Retinal pigment epithelial cell (primary cell): ENCODE measurements around the genes SLC5A6, UCN, NRBP1 and FNDC4.

- RRBS, result 1% methylated on average over 16 of the region's 50 CpGs
Observed at GRCh38 chr2:27212164-27212663, at the start of gene SLC5A6. Gene SLC5A6 (minus strand): TSS chr2:27212268.

DNA sequence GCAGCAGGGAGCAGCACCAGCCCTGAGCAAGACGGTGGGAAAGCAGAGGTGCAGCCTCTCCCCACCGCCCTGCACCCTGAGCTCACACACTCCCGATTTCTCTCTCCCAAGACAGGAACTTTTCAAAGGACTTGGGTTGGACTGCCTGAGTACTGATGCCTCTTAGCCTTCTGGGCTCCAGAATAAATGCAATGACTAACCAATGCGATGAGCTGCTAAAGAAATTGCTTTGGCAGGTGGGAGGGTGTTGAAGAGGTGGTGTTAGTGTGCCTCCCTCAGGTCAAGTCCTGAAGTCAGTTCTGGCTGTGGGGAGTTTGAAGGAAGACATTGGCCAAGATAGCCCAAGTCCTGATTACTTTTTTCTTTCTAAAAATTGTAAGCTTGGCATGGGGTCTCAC, 9.7 kb downstream of the TRIM54 start:
- RRBS, result no CpG with 5 or more reads among the region's 4 CpGs

DNA sequence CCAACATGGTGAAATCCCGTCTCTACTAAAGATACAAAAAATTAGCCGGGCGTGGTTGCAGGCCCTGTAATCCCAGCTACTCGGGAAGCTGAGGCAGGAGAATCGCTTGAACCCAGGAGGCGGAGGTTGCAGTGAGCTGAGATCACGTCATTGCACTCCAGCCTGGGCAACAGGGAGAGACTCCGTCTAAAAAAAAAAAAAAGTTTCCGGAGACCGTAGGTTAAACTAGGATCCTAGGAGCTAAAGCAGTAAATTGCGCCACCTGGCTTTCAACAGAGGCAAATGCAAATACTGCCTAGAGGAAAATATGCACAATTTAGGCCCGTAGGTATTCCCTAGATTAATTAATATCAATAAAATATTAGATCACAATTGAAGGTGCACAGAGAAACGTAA, 4.9 kb downstream of the UCN start:
- RRBS, result no CpG with 5 or more reads among the region's 13 CpGs

GRCh38 chr2:27305898-27306316, 2.3 kb downstream of the UCN start:
- RRBS, result no CpG with 5 or more reads among the region's 14 CpGs

GRCh38 chr2:27307976-27308762, at the start of gene UCN:
Gene UCN (minus strand): TSS chr2:27308445.
- RRBS, result 16% methylated on average over 19 of the region's 51 CpGs

- RRBS, result 95% methylated on average over 3 of the region's 4 CpGs
Observed at GRCh38 chr2:27335328-27335860, 12.5 kb upstream of the MPV17 start.

DNA sequence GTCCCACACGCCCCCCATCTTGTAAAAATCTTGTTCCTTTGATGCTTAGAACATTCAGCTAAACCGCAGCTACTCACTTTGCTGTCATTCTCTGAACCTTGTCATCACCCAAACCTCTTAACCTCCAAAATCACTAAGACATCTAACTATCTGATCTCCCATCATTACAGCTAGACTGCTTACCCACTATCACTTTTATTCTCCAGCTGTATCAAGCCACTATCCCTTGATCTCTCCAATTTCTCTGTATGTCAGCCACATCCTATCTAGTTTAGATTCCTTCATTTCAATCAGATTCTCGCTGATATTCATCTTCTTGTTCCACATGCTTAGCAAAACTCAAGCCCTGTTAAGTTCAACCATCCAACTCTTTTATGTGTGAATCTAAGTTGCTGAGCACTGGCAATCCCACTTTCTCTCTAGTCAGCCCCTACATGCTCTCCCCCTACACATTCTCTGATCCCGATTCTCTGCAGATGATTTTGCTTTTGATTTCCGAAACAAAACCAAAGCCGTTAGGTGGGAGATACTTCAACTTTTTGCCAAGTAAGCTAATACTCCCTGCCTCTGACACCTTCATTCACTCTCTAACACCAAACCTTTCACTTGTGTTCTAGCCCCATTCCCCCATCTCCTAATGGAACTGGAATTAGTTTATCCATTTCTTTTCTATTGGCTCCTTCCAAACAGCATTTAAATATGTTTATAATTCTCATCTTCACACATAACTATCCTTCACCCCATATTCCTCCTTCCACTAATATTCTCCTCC, 4.5 kb downstream of the GTF3C2 start:
- RRBS, result no CpG with 5 or more reads among the region's 6 CpGs

DNA sequence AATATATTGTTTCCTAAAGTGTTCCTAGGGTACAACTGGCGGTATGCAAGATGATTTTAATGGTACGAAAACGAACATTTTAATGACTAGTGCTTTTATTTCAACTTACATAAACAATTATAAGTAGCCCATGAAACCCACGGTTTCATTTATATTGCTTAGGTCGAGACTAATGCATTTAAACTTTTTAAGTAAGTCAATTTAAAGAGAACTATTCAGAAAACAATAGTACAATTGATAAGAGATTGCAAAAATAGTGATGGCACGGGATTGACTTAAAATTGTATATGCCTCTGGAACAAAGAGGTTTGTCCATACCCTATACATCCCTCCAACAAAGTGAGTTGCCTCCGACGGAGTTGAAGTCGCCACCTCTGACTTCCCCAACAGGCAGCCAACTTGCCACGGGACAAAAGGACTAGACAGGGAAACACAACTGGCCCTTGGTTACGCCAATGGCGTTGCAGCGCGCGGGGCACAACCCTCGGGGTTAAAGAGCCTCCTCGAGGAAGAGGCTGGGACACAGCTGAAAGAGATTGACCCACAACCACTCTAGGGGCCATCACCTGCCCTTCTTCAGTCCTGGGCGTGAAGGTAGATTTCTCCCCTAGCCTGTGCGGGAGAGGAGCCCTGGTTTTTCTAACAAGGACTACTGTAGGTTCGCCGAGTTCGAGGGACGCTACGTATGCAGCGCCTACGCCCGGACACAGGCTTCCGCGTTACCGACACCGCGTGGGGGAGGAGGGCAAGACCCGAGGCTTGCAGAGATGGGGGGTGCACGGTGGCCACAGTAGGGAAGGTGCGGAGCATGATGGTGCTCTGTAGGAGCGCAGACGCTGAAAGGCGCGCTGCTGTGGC, 566 bp downstream of the GTF3C2 start:
- RRBS, result no CpG with 5 or more reads among the region's 39 CpGs

DNA sequence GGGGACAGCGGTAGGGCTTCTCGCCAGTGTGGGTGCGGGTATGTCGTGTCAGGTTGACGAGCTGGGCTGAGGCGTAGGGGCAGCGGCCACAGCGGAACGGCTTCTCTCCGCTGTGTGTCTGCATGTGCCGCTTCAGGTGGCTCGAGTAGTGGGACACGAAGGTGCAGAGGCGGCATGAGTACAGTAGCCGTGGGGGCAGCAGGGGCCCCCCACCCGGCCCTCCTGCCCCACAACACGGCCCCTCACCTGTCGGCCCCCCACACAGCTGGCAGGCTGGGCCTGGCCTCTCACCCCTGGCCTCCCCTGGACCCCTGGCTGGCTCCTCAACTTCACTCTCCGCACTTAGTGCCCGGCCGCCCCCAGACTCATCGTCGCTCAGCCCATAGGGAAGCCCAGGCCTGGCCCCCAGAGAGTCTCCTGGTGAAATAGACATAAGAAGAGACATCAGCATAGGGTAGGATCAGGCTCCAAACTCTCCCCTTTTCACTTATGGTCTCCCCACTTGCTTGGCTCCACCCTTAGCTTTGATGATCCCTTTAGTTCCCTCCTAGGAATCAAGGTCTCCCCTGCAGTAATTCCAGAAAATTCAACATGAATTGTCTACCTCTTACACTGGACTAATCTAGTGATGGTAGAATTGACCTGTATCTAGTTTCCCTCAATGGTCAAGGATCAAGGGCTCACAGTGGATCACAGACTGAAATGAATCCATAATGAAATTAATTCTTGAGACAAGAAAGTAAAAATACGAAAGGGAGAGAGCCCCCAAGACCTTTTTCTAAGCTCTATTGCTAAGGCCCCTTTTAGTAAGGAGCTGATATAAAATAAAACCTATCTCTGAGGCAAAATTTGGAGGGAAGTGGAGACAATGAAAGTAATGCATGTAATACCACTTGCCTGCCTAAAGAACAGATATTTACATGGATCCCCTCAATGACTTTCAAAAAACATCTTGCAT, 1.6 kb downstream of the ZNF513 start:
- RRBS, result no CpG with 5 or more reads among the region's 24 CpGs

DNA sequence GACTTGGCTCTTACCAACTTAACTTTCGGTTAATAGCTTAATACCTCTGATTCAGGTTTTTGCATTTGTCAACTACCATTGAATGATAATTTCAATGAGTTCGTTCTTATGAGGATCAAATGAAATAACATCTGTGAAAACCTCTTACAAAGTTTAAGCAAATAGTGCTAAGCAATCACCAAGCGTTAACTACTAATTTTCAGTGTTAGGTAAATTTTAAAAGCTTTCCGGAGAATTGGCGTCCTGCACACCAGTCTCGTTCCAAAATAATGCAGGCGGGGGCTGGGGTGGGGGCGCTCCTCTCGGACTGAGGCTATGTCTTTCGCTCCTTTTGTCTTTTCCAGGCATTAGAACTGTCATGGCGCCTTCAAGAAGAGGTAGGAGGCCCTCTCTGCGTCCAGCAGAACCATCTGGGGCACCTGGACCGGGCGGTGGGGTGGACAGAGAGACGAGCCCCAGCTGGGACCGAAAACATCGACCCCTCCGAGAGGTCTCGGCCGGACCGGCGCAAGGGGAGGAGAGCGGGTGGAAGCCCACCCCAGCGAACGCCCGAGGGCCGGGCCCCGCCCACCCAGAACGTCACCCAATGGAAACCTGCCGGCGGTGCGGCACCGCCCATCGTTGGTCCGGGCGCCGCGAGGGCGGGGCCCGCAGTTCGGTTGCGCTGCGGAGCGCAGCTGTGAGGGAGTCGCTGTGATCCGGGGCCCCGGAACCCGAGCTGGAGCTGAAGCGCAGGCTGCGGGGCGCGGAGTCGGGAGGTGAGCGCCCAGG, at the start of gene NRBP1:
NRBP1 (plus strand) TSS at position 658 of the 771 bp plus-strand sequence.
- RRBS, result 2% methylated on average over 29 of the region's 54 CpGs

- RRBS, result 8% methylated on average over 8 of the region's 31 CpGs
Observed at GRCh38 chr2:27442701-27443699, 819 bp downstream of the KRTCAP3 start.

DNA sequence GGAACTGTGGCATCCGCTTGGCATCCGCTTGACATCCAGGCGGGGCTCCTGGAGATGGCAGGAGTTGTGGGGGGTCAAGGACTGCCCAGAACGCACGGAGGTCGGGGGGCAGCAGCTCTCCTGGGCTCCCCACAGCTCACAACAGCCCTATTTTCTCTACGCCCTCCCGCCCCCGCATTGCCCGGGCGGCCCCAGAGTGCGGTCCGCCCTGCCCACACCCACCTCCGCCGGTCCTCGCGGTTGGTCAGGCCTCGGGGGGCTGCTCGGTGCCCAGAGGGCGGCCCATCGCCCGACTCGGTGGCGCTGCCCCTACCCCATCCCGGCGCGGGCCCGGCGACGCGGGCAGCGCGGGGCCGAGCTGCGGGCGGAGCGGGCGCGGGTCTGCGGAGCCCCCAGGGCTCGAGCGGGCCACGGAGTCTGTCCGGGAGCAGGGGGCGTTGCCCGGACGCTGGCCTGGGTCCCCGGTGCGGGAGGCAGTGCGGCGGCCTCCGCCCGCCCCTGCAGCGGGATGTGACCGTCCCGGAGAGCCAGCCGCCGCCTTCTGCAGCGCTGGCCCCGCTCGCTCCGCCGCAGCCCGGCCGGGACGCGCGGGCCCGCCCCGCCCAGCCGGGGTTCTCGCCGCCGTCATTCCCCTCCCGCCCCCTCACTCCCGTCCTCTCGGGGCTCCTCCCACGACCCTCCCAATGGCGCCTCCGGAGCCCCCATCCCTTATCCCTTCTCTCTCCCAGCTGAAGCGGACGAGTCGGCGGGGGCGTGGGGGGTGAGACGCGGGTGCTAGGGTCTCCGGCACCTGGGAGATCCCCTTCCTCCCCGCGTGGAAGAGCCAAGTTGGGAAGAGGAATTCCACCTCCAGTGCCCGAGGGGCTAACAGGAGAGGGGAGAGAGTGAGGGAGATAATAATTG, at the start of gene FNDC4:
FNDC4 (minus strand) TSS at position 545 of the 903 bp plus-strand sequence.
- RRBS, result under 1% methylated on average over 56 of the region's 91 CpGs

- RRBS, result no CpG with 5 or more reads among the region's 9 CpGs
Observed at GRCh38 chr2:27507201-27507906, 10.7 kb downstream of the GCKR start.

DNA sequence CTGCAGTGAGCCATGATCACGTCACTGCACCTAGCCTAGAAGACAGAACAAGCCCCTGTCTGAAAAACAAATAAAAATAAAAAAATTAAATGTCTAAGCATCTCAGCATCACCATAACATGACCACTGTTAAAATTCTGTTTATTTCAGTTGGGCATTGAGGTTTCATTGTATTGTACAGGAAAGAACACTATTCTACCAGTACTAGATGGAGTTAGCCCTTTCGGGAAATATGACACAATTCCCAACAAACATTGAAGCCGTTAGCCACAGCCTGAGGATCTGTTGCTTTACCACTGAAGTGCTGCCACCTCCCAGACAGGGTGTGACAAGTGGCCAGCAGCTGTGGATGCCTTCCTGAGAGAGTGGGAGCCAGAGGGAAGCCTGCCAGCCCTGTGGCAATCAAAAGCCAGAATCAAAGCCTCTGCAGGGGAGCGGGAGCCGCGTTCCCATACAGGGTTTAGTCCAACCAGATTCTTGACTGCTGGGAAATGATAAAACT, 37.9 kb downstream of the SLC4A1AP start:
- RRBS, result no CpG with 5 or more reads among the region's 6 CpGs

- RRBS, result no CpG with 5 or more reads among the region's 7 CpGs
Observed at GRCh38 chr2:27723289-27723677, 48.2 kb upstream of the MRPL33 start.

DNA sequence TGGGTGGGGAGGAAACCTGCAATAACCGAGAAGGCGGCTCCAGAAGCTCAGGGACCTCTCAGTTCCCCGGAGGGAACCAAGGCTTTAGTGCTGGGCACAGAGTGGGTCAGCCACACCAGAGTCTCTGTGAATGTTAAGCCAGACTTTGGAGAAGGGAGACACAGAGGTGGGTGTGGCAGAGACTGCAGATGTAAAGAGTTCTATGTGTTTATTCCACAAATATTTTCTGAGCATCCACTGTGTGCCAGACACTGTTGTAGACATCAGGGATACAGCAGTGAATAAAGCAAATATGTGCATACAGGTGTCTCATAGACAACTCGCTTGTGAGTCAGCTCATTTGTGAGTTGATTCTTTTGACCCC, 47.9 kb upstream of the MRPL33 start:
- RRBS, result no CpG with 5 or more reads among the region's 4 CpGs

DNA sequence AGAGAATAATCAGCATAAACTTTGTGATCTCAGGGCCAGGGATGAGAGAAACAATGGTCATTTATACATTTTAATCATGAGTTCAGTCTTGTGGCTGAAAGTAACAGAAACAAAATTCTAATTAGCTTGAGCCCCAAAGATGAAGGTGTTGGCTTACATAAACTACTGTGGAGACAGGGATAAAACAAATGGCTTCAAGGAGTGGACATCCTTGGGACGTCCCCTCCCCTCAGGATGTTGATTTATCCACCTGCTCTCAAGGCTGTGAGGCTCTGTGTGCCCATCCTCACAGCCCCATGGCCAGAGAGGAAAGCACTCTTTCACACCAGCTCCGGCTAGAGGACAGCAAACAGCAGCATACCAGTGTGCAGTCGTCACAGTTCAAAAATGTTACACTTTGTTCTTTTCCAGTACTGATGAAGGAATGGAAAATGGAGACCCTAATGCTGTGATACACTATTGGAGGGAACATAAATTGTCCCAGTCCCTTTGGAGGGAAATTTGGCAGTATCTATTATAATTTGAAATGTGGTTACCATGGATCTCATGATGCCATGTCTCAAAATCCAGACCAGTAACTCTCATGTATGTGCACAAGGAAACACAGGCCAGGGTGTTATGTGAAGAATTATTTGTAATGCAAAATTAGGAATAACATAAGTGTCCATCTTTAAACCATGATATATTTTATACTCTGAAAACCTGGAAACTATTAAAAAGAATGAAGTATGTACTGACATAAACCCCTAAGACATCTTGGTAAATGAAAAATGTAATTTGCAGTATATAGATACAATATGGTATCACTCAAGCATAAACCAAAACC, 46.1 kb upstream of the MRPL33 start:
- RRBS, result no CpG with 5 or more reads among the region's 3 CpGs

- RRBS, result no CpG with 5 or more reads among the region's 4 CpGs
Observed at GRCh38 chr2:27730216-27730755, 41.2 kb upstream of the MRPL33 start.

GRCh38 chr2:28209118-28209902, 183.3 kb upstream of the FOSL2 start:
- RRBS, result no CpG with 5 or more reads among the region's 4 CpGs

DNA sequence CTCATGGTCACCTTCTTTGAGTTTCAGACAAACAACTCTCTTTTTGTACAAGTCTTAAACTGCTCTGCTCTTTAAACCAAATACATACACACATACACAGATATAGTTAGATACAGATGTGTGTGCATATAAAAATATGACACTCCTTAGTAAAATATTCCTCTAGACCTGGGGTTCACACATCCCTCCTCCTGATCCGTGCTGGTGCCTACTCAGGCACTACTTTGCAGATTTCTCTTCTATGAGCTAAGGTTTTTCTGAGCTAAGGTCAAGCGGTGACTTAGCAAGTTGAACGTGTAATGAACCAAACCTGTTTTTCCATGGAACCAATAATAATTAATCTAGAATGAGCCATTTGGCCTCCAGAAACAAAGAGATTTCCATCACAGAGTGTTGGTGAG, 112.2 kb upstream of the FOSL2 start:
- RRBS, result no CpG with 5 or more reads among the region's 3 CpGs